Umbilical cord (tissue), 2 donors: ENCODE measurements around a stretch of chr6.

- RAMPAGE, long total RNA, result no peak
These were observed 42.0 kb downstream of the ENPP1 start for GRCh38 chr6:131849725-131850225.

- RAMPAGE, long total RNA, result no peak
These were observed 55.6 kb downstream of the ENPP1 start for GRCh38 chr6:131863487-131863759.

- RAMPAGE, long total RNA, result no peak
These were observed 69.0 kb upstream of the CCN2 start for GRCh38 chr6:132019799-132020907.

- RAMPAGE, long total RNA, result no peak
These were observed 181.8 kb upstream of the CCN2 start for GRCh38 chr6:132132850-132133576.

- RAMPAGE, long total RNA, result no peak
These were observed 9.5 kb downstream of the MOXD1 start for GRCh38 chr6:132391756-132392277.

DNA sequence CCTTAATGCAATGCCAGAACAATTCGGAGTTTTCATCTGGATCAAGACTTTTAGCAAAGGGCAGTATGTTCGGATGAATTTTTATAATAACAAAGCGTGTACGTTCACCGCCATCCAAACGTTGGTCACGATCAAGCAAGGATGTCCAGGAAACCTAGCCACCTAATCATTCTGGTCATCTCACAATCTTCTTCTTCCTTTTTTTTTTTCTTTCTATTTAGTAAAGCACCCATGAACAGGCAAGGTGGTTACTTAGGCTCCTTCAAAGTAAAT is 1.1 kb downstream of the MOXD1 start:
- RAMPAGE, long total RNA, result no peak

GRCh38 chr6:132511832-132512208 is 1.1 kb downstream of the STX7 start:
- RAMPAGE, long total RNA, result no peak

DNA sequence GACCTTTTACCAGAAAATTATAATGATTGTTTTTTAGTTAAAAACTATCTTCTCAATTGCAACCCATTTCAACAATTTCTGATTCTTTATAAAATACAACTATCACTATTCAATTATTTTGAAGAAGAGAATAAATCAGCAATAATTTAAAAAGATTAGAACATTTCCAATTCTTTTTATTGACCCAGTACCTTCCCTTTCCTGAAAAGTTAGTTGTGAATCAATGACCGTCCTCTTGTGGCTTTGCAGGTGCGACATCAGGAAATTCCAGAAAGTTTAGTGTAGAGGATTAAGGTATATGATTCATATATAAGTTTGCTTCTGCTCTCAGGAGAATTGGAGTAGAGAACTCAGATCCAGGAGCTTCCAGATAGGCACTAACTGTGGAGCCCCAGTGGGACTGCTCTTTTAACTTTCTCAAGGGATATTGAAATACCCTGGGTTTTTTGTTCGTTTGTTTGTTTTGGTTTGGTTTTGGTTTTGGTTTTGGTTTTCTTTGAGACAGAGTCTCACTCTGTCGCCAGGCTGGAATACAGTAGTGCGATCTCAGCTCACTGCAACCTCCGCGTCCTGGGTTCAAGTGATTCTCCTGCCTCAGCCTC is 9.6 kb downstream of the TAAR2 start:
- RAMPAGE, long total RNA, result no peak

DNA sequence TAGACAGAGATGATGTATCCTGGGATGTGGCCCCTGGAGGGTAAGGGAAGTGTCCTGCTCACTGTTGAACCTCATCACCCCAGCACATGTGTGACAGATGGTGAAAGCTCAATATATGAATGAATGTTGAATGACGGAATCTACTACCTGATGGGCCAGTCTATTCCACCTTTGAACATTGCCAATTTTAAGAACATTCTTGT is 21.4 kb upstream of the VNN1 start:
- RAMPAGE, long total RNA, result no peak

GRCh38 chr6:132818618-132819286 is 4.4 kb downstream of the RPS12 start:
- RAMPAGE, long total RNA, result no peak

DNA sequence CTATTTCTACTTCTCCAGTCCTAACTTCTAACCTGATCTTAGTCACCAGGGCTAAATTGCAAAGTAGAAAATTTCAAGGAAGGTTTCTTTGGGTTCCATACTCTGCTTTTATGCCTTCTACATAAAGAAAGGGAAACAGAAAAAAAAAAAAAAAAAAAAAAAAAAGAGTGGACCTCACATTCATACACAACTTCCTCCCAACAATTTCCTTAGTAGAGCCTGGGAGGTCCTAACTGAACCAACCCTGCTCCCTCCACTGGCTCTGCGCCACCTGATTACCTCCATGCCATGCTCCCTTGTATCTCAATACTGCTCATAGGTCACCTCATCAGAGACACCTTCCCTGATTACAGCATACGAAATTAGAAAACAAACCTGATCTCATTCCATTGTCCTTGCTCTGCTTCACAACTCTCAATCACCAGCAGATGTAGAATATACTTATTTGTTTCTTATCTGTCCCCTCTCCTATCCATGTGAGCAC is 134.3 kb upstream of the EYA4 start:
- RAMPAGE, long total RNA, result no peak

- RAMPAGE, long total RNA, result no peak
These were observed 110.3 kb upstream of the EYA4 start for GRCh38 chr6:133130655-133131470.

DNA sequence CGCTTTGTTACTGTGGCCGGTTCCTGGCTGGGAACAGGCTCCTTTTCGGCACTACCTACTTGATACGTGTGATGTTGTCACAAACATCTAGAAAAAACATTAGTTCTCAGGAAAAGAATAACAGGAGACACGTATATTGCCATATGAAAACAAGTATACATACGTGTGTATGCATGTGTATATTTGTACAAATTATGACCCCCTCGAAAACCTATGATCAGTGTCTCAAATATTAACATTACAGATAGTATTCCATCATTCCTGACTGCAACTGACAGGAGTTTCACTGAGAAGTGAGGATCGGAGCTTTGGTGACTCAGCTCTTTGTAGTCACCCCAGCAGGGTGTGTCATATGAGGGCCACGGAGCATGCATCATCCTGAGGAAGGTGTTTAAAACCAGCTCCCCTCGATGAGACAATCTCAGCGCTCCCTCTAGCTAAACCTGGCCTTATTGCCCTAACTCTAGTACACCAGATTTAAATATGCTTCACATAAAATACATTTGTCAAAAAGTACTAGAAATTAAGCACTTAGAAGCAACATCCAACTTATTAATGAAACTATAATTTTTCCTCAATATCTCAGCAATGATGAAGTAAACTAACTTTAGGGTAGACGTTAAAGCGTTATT is 319.4 kb upstream of the TCF21 start:
- RAMPAGE, long total RNA, result no peak

DNA sequence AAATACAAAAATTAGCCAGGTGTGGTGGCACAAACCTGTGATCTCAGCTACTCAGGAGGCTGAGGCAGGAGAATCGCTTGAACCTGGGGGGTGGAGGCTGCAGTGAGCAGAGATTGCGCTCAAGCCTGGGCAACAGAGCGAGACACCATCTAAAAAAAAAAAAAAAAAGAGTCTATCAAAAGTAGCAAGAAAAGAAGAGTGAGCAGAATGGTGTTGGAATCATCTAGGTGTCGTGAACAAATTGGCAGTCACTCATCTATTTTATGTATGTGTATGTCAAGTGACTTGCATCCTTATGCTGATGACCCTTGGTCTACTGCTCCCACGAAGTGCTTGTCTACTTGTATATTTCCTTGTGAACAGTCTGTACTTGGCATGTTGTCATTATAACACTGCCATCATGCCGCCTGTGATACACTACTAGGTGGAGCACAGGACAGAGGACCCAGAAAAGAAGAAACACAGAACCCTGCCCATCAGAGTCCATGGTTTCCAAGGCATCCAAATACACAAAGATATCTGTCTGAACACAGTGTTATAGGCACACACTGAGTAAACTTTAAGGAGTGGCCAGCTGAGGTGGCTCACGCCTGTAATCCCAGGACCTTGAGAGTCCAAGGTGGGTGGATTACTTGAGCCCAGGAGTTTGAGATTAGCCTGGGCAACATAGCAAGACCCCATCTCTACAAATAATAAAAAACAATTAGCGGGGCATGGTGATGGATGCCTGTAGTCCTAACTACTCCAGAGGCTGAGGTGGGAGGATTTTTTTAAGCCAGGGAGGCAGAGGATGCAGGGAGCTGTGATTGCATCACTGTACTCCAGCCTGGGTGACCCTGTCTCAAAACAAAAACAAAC is 110.4 kb upstream of the SLC2A12 start:
- RAMPAGE, long total RNA, result no peak

DNA sequence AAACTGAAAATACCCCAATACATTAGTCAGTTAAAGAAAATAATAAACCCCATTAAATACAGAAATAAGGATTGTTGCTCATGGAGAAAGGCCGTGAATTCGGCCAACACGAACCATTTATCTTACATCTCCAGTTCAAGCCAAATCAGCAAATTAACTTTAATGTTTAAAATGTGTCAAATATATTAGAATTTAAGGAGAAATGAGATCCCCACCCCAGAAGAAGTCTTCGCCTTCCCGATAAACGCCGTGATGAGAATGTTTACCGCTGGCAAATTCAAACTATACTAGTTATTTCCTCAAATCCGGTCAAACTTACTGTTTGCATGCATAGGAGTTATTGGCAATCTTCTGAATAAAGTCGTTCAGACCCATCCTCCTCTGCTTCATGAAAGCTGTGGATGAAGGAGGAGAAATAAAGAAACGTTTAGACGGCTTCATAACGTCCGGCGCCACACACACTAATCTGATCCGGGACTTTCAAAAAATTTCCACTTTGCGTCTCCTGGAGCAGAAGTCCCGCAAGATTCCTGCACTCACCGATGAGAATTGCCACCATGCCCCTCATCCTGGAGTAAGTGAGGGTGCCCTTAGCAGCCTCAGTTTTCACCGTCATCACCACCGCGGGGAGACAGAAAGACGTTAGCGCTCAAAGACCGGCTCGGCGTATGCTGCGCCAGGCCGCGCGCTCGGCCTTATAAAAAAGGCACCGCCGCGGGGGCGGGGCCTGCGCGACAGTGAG is 121.9 kb upstream of the SLC2A12 start:
- RAMPAGE, long total RNA, result no peak

GRCh38 chr6:134249381-134249931 is 68.5 kb downstream of the SGK1 start:
- RAMPAGE, long total RNA, result no peak

DNA sequence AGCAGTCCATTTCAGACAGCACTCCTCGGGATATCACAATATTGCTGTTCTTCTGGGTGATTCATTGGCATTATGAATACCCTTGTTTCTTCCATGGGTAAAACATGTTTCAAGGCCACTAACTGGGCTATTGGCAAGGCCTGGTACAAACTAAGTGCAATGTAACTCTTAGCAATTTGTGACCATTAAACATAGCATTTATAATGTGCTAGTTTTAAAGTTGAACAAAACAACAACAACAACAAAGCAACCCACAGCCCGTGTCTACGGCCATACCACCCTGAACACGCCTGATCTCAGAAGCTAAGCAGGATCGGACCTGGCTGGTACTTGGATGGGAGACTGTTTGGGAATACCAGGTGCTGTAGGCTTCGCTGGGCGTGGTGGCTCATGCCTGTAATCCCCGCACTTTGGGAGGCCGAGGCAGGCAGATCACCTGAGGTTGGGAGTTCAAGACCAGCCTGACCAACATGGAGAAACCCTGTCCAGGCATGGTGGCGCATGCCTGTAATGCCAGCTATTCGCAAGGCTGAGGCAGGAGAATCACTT is 61.1 kb downstream of the SGK1 start:
- RAMPAGE, long total RNA, result no peak

DNA sequence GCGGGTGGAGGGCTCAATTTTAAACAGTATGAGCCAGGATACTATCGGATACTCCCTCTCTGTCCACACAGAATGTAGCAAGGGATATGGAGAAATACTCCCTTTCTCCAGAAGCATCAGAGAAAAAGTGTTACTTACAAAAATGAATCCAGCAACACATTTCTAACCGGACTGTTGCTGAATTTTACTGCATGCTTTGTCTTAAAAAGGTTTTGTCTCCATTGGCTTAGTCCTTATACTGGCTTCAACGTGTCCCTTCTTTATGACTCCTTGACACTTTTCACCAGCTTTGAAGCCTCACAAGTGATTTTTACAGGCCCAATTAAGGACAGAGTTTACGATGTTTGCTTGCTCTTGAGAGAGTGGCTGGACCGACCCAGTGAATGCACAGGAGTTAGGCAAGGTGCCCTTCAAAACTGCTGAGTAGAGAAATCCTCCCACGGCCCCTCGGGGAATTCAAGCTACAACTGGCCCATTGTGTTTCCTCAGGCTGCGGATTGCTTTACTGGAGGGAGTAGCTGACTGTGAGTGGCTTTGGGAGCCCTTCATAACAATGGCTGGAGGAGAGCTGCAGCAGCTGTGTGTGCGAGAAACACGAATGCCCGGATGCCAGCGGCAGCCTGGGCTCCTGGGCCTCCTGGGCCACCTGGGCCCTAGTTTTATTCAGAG is 50.1 kb downstream of the SGK1 start:
- RAMPAGE, long total RNA, result no peak

DNA sequence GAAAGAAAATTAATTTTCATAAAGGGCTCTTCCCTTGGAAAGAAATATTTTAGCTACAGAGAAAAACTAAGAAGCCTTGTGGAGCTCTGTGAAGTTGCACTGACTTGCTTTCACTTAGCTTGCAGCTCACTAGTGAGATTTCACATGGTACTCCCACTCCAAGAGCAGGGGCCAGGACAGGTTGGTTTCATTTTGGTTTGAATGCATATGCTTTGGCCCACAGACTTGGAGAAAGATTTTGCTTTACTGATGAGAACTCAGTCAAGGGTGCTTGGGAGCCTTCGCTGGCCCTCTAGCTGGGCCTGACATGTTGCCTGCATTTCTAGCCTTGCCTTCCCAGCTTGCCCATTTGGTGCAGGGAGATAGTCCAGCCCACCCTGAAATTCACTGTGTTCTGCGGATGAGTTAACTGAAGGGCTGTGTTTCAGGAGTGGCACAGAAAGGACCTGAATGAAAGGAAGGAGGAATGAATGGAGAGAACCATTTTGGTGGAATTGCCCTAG is 2.0 kb downstream of the SGK1 start:
- RAMPAGE, long total RNA, result no peak

DNA sequence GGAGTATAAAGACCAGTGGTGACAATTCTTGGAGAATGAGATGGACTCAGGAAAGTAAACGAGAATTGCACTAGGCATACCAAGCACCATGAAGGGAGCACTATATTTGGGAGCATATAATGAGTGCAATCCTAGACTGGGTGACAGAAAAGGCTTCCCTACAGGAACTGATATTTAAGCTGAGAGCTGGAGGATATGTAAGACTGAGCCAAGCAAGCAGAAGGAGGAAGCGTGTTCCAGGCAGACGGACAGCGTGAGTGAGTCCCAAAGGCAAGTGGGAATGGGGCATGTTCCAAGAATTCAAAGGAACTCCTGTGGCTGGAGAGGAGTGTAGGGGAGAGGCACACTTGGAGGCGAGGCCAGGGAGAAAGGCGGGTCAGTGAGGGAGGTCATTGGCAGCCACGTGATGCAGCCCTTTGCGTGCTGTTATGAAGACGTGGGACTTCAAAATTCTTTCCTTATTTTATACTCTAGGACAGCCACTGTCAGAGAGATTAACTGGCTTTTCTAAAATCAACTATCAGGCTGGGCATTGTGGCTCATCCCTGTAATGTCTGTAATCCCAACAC is 27.9 kb upstream of the SGK1 start:
- RAMPAGE, long total RNA, result no peak